Skeletal muscle satellite cell (primary cell): ENCODE results near the genes RANGAP1, TOB2, DESI1 and XRCC6.

DNA sequence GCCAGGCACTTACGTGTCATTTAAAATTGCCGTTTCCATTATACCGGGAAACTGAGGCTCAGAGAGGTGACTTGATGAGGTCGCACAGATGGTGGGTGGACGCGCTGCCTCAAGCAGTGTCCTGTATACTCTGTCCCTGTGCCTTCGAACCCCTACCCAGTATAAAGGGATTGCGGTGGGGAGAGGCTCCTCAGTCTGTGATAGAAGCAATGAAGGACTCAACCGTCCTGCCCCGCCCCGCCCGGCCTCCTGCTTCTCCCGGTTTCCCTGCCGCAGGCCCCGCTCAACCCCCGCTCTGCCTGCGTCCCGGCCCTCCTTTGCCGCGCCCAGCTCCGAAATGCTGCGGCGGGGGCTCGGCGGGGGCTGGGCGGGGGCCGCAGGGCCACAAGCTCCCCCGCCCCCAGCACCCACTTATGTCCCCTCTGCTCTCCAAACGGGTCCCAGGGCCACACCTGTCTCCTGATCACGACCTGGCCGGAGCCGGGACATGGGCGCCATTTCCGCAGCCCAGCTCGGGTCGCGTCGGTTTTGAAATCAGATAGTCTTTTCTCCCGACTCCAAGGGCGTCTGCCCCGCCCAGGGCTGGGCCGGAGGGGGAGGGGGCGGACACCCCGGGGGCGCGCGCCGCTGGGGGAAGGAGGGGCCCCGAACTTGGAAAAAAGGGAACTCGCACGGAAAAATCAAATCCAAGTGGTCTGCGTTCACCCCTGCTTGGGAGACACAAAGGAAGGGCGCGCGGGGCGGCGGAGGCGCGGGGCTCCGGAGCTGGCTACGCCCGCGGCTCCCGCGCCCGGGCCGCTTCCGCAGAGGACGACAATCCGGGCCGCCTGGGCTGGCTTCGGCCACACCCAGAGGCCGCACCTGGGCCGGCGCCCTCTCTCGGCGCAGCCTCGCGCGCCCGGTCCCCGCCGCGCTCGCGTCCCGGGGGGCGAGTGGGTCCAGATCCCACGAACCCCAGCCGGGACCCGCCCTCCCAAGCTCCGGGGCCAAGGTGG, 70.6 kb downstream of the RBX1 start:
- CAGE, long polyA plus RNA, result no peak

DNA sequence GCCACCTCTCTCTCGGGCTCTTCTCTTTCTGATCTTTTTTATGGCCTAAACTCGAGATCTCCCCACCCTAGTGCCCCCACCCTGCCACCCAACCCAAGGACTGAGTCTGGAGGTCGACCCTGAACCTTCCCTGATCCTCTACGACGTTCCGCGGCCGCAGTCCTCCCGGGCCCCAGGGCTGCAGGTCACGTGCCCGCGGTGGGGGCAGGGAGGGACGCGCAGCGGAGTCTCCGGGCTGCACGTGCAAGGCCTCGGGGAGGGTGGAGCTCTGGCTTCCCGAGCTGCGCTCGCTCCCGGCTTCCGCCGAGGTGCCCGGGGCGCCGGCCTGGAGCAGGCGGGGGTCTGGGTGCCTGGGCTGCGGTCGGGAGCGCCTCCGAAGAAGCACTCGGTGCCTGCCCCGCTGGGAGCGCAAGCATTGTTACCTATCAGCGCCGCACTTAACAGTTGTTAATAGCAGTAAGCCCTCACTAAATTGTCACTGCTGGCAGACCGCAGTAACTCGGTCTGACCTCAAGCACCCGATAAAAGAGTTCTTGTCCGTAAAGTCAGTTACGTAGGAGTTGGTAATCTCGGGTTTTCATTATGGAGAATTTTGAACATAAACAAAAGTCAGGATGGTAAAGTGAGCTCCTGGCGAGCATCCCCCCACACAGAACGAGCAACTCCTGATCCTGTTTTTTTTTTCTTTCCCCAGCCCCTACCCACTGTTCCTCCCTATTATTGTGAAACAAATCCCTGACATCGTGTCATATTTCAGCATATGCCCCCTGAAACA, 69.8 kb upstream of the EP300 start:
- CAGE, long polyA plus RNA, result no peak

DNA sequence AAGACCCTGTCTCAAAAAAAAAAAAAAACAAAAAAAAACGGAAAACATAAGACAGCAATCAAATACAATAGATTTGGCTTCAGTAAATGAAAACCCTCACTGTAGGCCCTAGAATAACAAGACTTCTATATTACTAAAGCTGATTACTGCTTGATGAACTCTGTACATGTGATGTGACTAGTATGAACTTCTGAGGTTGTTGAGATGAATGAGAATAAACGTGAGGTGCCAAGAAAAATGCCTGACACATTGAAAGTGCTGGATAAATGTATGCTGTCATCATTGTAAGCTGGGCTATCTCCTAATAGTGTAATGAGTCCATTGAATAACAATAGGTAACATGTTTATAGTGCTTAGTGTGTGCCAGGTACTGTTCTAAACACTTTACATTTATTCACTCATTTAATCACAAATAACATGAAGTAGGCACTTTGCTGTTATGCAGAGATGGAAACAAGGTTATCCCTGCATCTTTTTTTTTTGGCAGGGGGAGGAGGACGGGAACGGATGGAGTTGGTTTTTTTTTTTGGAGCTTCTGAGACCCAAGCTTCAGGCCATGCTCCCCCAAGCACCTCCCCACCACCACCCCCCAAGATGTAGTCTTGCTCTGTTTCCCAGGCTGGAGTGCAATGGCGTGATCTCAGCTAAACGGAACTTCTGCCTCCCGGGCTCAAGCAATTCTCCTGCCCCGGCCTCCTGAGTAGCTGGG, 17.0 kb downstream of the EP300 start:
- CAGE, long polyA plus RNA, result no peak

- CAGE, long polyA plus RNA, result no peak
Measured at GRCh38 chr22:41168228-41168936, 36.7 kb upstream of the L3MBTL2 start.

GRCh38 chr22:41184606-41185063, 20.5 kb upstream of the L3MBTL2 start:
- CAGE, long polyA plus RNA, result no peak

DNA sequence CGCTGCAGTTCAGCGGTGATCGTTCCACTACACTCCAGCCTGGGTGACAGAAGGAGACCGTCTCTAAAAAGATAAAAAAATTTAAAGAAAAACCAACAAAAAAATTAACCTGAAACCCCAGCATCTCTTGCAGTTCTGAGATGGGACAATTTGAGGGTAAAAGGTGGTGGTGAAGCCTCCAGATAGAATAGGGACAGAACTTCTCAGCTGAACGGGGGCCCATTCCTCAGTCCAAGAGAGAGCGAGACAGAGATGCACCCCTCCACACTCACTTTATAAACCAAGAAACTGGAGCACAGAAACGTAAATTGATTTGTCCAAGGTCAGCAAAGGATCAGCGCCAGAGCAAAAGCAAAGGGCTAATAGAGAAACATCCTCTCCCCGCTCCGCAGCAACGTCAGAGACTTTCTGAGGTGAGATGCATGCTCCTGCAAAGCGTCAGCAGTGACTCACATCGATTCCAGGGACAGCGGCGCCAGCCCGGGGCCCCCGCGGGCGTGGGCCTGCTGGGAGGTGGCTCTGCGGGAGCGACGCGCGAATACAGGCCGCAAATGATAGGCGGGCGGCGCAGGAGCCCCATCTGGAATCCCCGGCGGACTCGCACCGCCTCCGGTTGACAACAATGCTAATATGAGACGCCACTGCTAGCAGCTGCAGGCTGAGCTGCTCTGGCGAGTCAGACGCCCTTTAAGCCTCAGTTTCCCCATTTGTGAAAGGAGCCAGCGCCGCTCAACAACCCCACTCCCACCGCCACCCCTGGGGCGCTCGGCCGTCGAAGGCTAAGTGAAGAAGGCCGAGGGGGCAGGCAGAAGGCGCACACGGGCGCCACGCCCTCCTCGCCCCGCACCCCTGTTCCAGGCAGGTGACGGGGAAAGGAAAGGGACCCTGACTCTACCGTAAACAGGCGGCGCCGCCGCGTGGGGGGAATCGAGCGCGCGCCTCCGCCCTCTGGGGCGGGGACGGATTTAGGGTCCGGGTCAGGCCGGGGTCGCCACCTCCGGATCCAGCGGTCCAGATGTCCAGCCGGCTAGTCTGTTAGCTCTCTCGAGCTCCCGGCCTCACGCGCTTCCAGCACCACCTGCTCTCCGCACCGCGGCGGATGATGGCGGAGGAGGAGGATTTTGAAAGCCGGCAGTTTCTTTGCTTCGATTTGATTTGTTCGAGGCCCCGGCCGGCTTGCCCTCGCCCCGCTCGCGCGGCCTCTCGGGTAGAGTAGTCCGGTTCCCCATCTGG, at the start of gene RANGAP1:
TSS of gene RANGAP1 (minus strand) at position 1,097 of the 1,233 bp plus-strand sequence.
- CAGE, long polyA plus RNA, result no peak

GRCh38 chr22:41286324-41287274, 612 bp upstream of the RANGAP1 start:
- CAGE, long polyA plus RNA, result no peak

GRCh38 chr22:41301975-41303175, 1.1 kb downstream of the ZC3H7B start:
- CAGE, long polyA plus RNA, result no peak

DNA sequence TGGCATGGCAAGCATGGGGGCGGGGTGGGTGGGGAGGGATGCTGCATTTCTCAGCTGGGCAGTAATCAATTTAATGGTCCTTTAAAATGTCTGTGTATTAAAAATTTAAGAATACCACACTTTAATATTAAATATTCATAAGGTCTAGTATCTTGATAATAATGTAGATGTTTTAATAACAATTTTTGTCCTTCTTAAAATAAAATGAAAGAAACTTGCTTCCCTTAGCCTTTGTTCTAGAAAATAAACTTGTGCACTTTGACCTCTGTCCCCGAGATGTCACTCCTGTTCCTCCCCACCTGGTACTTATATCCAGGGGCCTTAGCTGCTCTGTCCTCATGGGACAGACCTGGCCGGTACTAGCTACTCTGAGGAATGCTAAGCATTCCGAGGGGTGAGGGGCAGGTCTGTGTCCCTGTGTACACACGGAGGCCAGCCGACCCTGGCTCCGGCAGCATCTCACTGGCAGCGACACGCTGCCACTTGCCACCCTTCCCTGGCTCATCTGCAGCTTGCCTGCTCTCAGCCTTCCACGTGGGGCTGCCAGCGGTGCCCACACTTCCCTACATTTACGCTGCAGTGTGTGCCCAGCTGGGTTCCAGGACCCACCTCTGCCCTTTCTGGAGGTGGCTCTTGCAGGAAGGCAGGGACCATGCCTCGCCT, 21.7 kb upstream of the TEF start:
- CAGE, long polyA plus RNA, result no peak

DNA sequence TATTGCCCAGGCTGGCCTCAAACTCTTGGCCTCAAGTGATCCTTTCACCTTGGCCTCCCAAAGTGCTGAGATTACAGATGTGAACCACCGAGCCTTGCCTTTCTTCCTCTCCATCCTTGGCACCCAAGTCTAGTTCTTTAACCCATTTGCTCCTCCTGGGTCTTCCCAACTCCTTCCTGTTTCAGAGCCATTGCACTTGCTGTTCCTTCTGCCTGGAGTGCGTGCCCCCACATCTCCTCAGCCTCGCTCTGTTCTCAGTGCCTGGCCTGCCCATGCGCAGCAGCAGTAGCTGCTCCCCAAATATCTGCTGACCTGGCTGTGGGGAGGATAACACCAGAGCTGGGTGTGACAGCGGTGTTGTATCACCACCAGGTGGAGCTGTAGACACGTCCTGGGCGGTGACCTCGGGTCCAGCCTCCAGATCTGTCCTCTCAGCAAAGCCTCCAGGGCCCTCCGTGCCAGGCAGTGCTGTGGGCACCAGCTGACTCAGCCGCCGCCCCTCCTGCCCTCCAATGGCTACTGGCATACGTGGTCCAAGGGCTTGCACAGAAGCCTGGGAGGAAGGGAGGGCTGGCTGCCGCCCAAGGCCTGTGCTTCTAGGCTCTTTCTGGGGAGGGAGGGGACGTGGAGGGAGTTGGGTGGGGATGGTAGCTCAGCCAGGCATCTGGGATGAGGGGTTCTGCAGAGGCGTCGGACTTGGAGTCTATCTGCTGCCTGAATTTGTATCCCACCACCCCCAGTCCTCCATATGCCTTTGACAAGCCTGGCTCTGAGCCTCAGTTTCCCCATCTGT, 22.1 kb downstream of the TEF start:
- CAGE, long polyA plus RNA, result no peak

DNA sequence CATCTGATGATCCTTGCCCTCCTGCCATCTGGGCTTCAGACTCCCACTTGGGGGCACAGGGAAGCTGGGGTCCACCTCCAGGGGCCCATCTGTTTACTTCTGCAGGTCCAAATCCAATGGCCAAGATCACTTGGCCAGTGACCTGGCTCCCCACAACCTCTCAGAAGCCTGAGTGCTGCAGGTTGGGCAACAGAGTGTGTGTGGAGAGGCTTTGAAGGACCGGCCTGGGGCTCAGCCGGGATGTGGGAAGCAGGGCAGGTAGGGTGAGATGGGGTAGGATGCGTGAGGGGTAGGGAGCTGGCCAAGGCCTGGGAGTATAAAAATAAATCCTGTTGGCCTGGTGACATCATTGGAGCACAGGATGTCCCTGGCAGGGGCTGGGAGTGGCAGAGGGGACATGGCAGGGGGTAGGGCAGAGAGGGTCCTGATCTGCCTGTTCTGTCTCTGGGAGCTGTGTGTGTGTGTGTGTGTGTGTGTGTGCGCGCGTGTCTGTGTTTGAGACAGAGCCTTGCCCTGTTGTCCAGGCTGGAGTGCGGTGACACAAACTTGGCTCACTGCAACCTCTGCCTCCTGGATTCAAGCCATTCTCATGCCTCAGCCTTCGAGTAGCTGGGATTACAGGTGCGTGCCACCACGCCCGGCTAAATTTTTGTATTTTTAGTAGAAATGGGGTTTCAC, 28.6 kb downstream of the TEF start:
- CAGE, long polyA plus RNA, result no peak

- CAGE, long polyA plus RNA, result no peak
Measured at GRCh38 chr22:41446601-41446893, at the start of gene TOB2. Gene TOB2 (minus strand): TSS chr22:41446801.

DNA sequence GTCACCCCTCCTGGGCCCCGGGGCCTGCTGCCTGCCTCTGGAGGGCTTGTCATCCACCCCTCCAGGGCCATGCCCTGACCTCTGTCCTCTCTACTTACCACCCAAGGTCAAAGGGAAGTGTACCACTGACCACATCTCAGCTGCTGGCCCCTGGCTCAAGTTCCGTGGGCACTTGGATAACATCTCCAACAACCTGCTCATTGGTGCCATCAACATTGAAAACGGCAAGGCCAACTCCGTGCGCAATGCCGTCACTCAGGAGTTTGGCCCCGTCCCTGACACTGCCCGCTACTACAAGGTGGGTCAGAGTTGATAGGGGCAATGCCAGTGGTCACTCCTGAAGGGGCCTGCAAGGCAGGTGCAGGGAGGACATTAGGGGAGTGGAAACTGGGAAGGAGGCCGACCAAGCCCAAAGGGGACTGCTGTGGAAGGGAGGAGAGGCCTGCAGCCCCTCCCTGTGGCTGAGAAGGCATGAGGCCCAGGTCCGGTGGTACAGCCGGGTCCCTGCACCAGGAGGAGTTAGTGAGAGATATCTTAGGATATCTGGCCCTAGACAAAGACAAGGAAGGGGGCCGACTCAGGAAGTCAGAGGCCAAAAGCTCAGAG, 18.0 kb downstream of the POLR3H start:
- CAGE, long polyA plus RNA, result no peak

DNA sequence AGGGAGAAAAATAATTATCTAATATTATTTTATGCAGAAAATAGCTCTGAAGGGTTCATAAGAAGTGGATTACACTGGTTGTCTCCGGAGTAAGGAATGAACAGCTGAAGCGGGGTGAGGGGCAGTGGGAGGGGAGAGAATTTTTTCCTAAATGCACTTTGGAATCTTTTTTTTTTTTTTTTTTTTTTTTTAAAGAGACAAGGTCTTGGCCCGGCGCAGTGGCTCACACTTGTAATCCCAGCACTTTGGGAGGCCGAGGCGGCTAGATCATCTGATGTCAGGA, 6.7 kb upstream of the POLR3H start:
- CAGE, long polyA plus RNA, result no peak

GRCh38 chr22:41620595-41621123, at the start of gene DESI1:
Gene DESI1 (minus strand): TSS chr22:41621043.
- CAGE, long polyA plus RNA, result no peak

GRCh38 chr22:41621124-41622209, at the start of gene XRCC6:
Gene XRCC6 (plus strand): TSS chr22:41621295.
- CAGE, long polyA plus RNA, result start-site peak on the plus strand at chr22:41621260-41621360, 11,283 and 11,853 reads in 2 replicates

DNA sequence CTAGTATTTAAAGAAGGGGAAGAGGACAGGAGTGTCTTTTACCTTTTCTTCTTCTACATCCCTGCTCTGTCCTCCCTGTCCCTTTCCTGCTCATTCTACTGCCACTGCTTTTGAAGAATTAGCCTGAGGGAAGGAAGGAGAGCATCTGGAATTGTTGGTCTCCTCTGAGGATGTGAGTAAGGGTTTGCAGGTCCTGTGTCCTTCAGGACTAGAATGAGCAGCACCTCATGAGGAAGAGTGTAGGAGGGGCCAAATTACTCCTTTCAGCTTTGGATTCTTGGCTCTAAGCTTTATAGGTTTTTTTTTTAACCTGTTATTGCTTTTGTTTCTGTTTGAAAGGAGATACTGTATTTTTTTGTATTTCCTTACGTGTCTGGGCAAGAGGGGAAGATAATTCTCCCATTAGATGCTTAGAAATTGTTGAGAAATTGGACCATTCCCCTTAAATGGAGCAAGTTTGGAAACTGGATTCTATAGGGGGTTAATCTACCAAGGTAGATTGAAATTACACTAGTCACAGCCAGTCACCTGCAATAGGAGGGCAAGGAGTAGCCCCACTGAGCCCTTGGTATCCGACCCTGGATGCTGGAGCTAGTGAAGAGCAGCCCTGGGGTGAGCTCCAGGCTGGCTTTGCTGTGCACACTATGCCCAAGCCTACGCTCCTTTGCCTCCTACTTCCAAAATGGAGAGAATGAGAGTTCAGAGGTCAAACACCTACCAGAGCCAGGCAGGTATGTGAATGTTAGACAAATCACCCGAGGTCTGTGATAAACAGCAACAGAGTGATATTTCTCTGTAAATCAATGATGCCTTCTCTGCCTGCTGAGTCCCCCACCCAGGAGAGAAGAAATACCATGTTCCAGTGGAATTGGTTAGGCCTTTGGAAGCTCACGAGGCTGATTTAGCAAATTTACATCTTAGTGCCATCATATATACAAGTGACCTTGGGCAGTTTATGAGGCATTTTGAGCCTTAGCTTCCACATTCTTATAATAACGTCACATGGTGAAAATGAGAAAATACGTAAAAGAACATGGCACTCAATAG, 23.8 kb downstream of the SNU13 start:
- CAGE, long polyA plus RNA, result no peak

GRCh38 chr22:41673857-41674567, 14.7 kb downstream of the SNU13 start:
- CAGE, long polyA plus RNA, result no peak

GRCh38 chr22:41687587-41688749, 699 bp downstream of the SNU13 start:
- CAGE, long polyA plus RNA, result no peak

- CAGE, long polyA plus RNA, result no peak
Measured at GRCh38 chr22:41931527-41932512, 5.2 kb upstream of the TNFRSF13C start.